Mammary epithelial cell (primary cell): ENCODE measurements around a stretch of chr18.

- CAGE, long polyA plus RNA: no peak
- RRBS: no CpG with 5 or more reads among the region's 6 CpGs
Observed at GRCh38 chr18:54232523-54232942, 8.1 kb upstream of the MBD2 start.

DNA sequence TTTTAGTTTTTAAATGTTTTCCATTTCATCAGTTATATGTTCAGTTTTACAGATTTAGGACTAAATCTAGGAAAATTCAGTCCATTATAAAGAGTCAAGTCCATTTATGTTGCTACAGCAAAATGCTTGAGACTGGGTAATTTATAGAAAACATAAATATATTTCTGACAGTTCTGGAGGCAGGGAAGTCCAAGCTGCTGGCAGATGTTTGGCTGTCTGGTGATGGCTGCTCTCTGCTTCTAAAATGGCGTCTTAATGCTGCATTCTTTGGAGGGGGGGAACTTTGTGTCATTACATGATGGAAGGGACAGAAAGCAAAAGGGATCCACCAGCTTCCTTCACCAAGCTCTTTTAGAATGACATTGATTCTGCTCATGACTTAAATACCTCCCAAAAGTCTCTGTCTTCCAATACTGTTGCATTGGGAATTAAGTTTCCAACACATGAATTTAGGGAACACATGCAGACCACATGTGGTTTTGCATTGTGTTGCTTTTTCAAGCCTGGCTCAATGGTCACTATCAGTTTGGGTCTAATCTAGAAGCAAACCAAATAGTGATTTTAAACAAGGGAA, 30.5 kb downstream of the C18orf54 start:
- CAGE, long polyA plus RNA: no peak
- RRBS: no CpG with 5 or more reads among the region's 1 CpG

DNA sequence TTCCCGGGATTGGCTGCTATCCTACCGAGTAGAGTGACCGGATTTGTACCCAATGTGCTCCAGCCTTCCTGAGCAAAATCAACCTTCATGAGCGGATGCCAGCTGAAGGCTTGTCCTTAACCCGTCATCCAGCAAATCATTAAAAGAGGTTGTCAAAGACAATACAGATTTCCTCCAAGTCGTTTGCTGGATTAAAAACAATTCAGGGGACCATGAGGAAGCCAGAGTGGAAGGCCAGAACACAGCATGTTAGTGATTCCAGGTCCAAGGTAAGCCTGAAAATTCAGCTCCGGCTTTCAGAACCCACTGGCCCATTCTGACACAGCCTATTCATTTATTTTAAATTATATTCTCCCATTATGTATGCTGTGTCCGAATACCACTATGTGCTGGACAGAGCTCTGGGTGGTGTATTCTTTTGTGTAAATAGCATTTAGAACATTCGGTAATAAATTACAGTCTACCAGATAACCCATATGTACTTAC, 76.8 kb upstream of the DYNAP start:
- CAGE, long polyA plus RNA: no peak
- RRBS: no CpG with 5 or more reads among the region's 9 CpGs

DNA sequence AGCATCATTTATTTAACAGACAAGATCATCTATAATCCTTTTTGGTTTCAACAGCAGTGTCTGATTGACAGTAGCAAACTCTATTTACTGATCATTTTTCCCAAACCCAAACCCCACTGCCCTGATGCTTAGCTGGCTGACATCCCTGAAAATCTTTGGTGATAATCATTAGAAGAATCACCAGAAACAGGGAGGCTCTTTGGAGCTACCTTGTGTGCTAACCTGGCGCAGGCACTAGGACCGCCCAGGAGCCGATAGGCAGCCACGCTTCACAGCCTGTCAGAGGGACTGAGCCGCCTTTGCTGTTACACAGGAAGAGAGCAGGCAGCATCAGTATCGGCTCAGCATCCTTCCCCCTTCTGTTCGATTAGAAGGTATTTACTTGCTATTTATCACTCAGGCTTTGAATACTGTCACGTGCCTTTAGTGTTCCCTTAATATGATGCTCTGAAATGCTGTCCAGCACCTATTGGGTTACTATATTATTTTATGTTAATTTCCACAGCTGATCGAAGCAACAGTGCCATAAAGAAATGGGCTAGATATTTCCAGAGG, 110.6 kb upstream of the RAB27B start:
- CAGE, long polyA plus RNA: no peak
- RRBS: no CpG with 5 or more reads among the region's 9 CpGs

DNA sequence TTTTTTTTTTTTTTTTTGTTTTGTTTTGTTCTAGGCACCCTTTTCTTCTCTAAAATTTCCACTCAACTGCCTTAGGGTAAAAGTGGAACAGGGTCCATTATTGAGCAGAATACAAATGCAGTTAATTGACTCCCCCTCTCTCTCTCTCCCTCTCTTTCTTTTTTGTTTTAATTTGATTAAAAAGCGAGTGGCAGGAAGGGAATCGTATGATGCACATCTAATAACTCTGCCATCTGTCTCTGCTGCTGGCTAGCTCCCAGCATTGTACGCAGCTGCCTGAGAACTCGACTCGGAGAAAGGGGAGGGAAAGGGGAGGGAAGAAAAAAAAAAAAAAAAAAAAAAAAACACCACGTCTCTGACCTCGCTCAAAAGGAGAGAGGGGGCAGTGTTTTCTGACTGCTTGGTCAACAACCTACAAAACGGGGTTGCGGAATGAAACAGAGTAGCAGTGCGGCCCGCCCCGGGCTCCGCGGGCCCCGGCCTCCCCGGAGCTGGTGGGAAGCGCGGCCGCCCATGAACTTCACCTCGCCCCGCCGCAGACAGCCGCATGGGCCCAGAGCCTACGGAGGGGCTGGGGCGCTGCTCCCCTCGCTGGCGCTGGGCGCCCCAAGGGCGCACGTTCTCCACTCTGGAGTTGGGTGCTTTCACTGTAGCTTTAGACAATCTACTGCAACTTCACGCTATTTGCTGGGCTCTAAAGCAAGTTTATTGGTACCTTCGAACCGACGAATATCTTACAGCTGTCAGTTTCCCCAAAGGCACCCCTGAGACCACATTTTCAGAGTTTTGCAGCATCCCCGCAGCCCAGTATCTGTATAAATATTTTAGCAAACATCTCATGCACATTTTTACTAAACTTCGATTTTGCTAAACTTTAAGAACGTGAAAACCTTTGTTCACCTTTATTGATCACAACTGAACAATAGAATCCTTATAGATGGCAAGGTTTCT, 265.6 kb downstream of the TCF4 start:
- CAGE, long polyA plus RNA: no peak
- RRBS: no CpG with 5 or more reads among the region's 37 CpGs

DNA sequence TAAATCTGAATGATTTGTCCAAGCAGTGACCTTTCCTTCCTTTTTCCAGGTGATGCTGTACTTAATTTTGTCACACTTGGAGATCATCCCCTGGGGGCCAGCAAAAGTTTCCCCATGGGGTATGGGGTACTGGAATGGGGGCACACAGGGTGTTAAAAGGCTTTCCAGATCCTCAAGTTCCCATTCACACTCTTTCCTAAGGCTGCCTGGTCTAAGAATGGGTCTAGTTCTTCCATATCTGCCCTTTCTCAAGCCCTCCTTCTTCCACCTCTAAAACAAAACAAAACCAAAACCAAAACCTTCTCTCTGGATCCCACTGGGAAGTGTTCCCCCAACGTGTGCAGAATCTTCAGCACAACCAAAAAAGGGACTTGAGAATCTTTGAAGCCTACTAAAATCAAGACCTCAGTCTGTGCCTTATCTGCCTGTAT, 207.1 kb upstream of the TCF4 start:
- CAGE, long polyA plus RNA: no peak
- RRBS: no CpG with 5 or more reads among the region's 1 CpG

DNA sequence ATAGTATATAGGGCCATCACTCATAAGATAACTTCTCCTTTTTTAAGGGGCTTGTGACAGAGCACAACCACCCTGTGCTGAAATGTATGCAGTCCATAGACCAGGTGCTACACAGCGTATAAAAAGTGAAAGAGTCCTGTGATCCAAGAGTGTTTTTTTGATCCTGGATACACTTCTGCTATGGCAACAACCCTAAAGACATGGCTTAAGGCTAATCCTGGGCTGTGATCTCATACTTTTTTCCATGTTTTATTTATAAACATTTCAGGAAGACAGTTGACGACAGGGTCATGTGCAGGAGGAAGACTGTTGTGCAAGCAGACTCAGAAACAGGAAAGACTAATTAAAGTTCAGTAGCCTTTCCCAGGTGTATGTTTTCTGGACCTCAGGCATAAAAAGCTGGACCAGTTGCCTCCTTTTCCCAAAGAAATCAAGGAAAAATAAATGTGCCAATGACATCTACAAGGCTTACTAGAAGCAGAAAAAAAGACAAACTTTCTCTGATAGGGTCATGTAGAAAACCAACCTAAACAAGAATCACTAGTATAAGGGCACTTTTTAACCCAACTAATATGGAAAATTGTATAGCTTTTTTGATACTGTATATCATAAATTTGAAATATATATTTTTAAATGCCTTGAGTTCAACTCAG, 400.7 kb upstream of the TCF4 start:
- CAGE, long polyA plus RNA: no peak
- RRBS: no CpG with 5 or more reads among the region's 2 CpGs

- CAGE, long polyA plus RNA: no peak
- RRBS: no CpG with 5 or more reads among the region's 3 CpGs
Observed at GRCh38 chr18:56772062-56772623, 121.0 kb downstream of the WDR7 start.

DNA sequence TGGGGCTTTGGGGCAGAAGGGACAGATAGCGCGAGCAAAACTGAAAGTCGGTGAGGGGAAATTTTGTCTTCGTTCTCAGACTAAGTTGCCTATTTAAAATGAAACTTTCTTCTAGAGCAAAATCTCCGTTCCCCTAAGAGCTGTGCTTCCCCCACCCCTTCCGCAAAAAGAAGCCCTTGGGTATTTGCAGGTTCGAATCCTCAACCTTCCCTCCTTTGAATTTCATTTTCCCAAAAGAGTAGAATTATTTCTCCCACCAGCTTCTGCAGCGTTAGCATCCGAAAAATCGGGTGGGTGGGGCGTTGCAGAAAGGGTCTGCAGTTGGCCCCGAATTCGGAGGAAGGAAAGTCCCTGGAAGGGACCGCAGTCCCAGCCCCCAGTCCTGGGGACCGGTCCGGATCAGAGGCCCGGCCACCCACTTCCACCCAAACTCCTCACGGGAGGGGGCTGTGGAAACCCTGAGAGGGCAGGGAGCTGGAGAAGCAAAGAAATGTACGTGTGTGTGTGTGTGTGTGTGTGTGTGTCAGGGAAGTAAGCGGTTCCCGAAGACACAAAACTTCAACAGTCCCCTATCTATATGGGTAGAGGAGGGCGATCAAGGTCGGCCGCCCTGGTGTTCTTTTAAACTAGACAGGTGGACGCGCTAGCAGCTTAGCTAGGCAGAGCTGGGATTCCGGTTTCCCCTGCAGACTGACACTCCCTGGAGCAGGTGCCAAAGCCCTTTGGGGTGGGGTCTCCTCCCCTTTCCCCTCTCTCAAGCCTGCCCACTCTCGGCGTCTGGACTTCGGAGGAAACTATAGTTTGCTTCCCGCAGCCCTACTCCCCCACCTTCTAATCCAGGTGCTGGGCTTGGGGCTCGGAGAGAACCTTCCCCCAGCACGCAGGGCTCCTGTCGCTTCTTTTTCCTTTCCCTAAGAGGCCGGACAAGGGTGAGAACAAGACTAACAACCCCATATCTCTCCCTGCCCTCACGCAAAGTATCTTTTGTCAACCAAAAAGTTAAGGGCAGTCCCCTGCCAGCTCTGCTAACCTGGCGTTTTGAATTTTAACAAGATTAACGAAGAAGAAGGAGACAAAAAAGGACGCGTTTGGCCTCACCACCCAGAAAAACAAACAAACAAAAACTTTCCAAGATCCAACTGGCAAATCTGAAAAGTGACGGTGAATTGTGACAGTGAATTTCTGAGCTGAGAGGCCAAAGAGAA, 4.9 kb upstream of the ONECUT2 start:
- CAGE, long polyA plus RNA: no peak
- RRBS: no CpG with 5 or more reads among the region's 41 CpGs

GRCh38 chr18:57434245-57434580, 961 bp upstream of the ONECUT2 start:
- CAGE, long polyA plus RNA: no peak
- RRBS: 2% methylated on average over 8 of the region's 16 CpGs

DNA sequence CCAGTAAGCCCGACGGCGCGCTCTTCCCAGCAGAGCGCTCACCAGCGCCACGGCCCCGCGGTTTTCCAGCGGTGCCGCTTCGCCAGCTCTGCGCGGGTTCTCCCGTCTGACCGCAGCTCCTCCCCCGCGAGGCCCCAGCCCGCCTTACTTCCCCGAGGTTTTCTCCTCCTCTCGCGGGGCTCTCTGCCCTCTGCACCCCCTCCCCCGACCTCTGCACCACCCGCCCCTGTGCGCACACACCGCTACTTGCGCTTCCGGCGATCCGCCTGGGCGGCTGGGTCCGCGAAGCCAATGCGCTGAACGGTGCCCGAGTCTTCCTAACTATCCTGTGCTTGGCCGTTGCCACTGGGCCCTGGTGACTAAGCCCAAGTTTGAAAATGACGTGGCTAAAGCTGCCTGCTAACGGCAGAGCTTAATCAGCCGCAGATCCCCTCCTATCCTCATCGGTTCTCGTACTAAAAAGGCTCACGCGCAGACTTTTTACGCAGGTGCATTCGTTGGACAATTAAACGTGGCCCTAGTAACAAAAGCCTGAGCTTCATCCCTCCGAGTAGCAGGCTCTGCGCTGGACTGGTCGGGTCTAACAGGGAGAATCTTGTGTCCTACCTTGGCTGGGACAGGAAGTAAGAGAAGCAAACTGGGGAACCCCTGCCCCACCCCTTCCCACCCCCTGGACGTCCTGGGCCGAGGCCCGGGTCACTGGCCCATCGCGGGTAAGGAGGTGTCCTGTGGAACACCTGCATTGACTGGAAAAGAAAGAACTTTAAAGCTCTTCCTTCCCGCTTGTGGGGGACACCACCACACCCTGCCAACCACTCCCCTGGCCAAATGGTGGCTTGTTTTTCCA, 6.4 kb downstream of the ONECUT2 start:
- CAGE, long polyA plus RNA: no peak
- RRBS: no CpG with 5 or more reads among the region's 56 CpGs

DNA sequence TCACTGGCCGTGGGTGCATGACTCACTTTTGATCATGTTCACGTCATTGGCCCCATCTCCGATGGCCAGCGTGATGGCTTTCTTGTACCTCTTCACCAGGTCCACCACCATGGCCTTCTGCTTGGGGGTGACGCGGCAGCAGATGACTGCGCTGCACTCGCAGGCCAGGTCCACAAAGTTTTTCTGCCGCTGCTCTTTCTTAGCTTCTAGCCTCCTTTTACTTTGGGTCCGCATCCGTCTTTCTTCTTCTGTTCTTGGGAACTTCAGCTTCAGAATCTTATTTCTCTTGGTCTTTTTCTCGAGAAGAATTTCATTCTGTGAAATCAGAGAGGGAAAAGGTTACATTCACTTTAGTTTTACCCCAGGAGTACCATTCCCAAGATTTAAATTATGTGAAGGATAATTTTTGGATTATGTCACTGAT, 39.5 kb upstream of the NARS1 start:
- CAGE, long polyA plus RNA: no peak
- RRBS: no CpG with 5 or more reads among the region's 12 CpGs

GRCh38 chr18:57684004-57684448, 62.4 kb upstream of the NARS1 start:
- CAGE, long polyA plus RNA: no peak
- RRBS: no CpG with 5 or more reads among the region's 3 CpGs

- CAGE, long polyA plus RNA: no peak
- RRBS: no CpG with 5 or more reads among the region's 9 CpGs
Observed at GRCh38 chr18:57789234-57789660, 13.9 kb downstream of the ATP8B1 start.

GRCh38 chr18:58171640-58172264, 127.7 kb downstream of the NEDD4L start:
- CAGE, long polyA plus RNA: no peak
- RRBS: no CpG with 5 or more reads among the region's 4 CpGs

DNA sequence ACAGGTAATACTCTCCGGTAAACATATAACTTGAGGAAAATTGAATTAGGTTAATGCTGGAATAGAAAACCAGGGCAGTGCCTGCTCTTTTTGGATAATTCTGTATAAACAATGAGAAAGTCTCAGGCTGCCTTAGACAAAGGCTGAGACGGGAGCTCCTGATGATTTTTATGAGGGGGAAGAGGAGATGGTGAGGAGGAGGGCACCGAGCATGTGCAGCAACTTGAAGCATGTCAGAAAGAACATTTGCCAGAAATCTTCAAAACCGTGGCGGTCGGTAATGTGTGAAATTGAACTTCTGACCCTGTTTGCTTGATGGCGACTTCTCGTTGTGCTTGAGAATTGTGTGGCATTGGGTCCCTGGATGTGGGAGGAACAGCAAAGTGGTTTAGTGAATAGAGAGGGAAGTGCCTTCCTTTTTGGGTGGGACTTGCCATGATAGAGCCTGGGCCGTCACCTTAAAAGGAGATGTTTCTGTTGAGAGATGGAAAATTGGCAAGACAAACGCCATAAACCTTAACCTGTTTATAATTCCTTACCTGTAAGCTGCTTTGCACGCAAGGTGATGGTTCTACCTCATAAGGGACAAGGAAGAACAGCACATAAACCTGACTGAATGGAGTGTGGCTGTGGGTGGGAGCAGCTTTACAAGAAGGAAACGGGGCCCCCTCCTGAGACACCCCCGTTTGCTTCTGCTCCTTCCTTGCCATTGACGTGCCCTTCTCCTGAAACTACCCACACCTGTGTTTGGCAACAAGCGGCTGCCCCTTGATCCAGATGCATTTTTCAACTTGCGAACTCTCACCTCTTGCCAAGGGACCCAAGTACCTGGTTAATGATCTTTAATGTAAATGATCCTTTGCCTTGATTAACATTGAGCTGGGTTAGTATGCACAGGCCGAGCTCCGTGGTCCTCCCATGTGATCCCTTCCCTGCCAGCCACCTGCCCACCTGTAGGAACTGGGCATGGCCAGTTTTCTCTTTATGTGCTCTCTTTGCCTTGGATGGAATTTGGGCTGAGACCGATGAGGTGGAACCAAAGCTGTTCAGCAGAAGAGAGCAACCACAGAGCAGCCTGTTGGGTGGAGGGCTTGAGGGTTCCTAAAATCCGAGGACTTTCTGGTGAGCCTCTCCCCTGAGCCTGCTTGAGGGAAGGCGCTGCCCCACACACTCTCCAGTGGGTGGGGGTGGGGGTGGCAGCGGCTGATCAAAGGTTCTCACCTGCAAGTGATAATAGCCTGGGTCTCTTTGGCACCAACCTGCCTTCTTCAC, 153.2 kb downstream of the NEDD4L start:
- CAGE, long polyA plus RNA: no peak
- RRBS: no CpG with 5 or more reads among the region's 22 CpGs

DNA sequence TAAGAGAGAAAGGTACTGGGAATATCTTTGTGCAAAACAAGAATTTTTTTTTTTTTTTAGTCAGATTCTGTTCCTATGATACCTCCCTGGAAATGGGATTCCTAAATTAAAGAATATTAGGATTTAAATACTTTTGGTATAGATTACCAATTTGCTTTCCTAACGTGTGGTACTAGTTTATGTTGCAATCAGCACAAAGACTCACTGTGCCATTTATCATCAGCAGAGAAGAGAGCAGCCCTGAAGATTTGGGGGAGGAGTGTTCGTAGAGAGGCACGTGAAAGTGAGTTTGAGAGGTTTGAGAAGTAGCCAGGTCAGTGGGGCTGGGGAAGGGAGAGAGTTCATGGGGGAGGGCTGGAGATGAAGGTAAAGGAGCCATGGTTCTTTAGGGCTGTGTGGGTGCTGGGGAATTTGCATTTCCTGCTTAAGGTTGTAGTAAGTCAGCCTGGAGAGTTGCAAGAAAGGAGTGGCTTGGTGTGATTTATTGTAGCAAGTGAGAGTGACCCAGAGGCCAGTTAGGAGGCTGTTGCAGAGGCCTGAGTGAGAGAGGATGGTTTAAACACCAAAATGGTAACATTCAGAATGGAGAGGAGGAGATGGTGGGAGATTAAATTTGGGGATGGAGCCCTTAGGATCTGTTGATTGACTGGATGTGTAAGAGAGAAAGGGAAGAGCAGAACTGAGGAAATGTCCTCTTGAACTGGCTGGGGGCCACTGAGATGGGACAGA, 172.1 kb downstream of the NEDD4L start:
- CAGE, long polyA plus RNA: no peak
- RRBS: no CpG with 5 or more reads among the region's 3 CpGs

DNA sequence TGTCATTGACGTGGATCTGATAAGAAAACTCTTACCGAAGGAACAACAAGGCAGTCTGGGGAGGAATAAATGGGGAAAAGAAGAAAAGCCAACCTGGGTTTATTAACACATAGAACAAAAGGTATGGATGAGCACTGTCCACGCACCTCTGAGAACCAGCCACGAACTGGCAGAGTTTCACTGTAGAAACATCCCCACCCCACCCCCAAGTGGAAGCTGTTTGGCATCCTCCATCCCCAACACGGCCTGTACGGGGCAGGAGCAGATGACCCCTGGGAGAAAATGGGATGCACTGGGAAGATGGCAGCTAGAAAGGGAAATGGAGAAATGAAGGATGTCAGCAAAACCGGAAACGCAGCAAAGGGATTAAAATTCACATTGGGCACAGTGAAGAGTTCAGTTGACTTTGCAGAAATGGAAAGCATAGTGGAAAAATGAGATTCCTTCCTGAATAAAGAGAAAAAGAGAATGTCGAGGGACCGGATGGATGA, 247.2 kb downstream of the ALPK2 start:
- CAGE, long polyA plus RNA: no peak
- RRBS: no CpG with 5 or more reads among the region's 10 CpGs

DNA sequence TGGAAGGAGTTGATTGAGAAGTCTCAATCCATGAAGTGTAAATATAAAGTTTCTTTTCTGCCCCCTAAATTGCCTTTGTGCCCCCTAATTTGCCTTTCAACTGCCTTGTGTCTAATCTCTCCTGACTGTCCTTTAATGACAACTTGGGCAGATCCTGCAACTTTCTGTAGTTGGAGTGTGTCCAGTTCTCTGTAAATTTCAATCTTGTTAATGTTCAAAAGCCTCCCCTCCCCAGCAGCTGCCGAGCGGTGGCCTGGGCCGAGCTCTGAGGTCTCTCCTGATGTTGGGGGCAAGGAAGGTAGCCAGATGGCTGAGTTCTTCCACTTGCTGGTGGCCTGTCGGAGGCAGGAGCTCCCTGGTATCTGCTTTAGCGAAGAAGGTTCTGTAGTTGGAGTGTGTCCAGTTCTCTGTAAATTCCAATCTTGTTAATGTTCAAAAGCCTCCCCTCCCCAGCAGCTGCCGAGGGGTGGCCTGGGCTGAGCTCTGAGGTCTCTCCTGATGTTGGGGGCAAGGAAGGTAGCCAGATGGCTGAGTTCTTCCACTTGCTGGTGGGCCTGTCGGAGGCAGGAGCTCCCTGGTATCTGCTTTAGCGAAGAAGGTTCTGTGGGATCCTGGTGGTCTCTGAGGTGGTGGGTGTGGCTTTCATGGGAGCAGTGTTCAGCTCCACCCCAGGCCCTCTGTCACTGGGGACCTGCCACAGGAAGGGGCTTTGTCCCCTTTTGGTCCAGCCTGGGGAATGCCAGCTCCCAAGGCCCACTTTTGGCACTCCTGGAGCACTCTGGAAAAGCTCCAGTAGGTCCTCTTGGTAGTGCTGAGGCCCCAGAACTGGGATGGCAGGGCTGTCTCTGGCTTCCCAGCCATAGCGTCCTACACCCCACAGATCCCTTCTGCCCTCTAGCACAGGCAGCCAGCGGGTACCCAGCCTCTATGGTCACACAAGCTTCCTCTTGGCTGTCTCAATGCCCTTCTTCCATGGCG, 212.0 kb downstream of the ALPK2 start:
- CAGE, long polyA plus RNA: no peak
- RRBS: no CpG with 5 or more reads among the region's 11 CpGs

DNA sequence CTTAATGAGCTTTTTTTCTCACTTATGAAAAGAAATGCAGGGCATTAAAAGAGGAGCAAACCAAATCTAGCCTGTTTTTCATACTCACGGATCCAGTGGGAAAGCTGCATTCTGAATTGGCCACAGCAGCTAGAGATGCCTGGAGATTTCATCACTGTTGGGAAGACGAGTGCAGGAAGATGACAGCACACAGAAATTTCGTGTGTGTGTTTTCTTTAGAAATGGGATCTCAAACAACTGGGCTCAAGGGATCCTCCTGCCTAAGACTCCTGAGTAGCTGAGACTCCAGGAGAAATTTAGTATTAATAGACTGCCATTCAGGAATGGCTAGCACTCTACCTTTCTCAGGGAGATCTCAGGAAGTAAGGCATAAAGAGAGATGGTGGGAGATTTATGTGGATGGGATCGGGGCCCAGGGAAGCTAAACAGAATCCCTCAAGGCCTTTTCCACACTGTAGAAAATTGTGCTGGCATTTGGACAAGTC, 181.3 kb downstream of the ALPK2 start:
- CAGE, long polyA plus RNA: no peak
- RRBS: no CpG with 5 or more reads among the region's 4 CpGs